Mesenchymal stem cell of Wharton's jelly (primary cell): ENCODE measurements around the genes GOLGA1 and HSPA5.

GRCh38 chr9:124940884-124941699 lies at the start of gene GOLGA1:
GOLGA1 (minus strand) TSS chr9:124941083.
- CAGE, long polyA plus RNA = no peak

GRCh38 chr9:125240145-125241439 lies at the start of gene HSPA5:
HSPA5 (minus strand) TSS chr9:125241343.
- CAGE, long polyA plus RNA = start-site peak on the minus strand at chr9:125240740-125241048, 1,043 and 1,558 reads in 2 replicates; start-site peak on the minus strand at chr9:125241234-125241355, 7,699 and 16,111 reads in 2 replicates

DNA sequence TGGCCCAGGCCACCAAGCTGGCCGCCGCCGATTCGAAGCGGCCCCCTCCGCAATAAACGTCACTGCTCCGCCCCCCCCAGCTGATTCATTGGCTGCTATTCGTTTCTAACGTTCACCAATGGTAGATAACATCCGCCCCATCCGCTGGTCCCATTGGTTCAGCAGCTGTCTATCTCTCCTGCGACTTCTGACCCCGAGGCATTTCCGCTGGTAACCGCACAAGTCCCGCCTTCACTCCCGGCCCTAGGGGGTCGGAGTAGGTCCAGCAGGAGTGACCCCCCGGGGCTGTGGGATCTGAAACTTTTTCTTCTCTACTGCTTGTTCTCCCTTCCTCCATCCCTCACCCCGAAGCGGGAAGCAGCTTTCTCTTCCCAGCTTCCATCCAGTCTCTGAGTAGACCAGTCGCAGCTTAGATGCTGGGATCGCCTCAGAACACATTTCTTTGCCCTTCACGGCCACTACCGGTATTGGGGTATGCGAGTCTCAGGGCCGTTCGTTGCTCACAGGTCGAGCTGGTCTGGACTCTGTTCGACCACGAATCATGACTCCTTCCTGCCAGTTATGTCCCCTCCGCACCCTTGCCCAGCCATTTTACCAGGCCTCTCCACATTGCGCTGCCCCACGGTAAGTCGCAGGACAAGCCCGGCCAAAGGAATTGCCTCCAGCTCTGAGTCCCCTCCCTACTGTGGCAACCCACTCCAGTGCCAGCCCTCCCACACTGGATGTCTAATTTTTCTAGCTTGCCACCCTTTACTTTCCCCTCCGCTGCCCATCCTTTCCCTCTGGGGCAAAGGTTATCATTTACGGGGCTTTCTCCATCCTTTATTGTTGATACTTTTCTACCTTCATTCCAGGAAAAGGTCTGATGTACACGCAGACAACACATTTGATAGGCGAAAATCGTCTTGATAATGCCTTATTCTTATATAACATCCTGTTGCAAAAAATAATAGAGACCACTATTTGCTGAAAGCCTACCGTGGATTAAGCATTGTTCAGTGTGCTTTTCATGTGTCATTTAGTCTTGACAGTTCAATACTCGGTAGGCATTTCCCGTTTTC lies 627 bp upstream of the HSPA5 start:
- CAGE, long polyA plus RNA = no peak

DNA sequence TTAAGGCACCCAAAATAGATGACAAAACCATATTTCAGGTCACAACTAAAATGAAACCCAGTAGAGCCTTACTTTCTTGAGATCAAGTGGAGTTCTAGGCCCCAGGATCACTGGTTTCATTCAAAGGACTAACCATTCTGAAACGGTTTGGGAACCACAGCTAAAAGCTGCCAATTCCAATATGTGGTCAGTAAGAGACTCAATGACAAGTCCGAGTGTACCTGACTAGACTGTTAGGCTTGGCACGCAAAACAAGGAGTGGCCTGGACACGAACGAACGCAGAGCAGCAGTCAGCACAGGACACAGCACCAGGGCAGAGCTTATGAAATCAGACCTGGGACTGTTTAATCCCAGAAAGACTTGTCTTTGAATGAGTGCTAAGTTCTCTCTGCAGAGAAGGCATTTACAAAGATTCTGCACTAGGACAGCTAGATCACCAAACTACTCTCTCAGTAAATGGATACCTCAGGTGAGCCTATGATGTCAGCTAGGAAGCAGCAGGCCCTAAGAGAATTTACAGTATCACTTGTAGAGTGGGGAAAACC lies 213.8 kb downstream of the GAPVD1 start:
- CAGE, long polyA plus RNA = no peak

GRCh38 chr9:125493340-125493923 lies 213.6 kb downstream of the MAPKAP1 start:
- CAGE, long polyA plus RNA = no peak

GRCh38 chr9:125745716-125746432 lies 1.3 kb upstream of the PBX3 start:
- CAGE, long polyA plus RNA = no peak

DNA sequence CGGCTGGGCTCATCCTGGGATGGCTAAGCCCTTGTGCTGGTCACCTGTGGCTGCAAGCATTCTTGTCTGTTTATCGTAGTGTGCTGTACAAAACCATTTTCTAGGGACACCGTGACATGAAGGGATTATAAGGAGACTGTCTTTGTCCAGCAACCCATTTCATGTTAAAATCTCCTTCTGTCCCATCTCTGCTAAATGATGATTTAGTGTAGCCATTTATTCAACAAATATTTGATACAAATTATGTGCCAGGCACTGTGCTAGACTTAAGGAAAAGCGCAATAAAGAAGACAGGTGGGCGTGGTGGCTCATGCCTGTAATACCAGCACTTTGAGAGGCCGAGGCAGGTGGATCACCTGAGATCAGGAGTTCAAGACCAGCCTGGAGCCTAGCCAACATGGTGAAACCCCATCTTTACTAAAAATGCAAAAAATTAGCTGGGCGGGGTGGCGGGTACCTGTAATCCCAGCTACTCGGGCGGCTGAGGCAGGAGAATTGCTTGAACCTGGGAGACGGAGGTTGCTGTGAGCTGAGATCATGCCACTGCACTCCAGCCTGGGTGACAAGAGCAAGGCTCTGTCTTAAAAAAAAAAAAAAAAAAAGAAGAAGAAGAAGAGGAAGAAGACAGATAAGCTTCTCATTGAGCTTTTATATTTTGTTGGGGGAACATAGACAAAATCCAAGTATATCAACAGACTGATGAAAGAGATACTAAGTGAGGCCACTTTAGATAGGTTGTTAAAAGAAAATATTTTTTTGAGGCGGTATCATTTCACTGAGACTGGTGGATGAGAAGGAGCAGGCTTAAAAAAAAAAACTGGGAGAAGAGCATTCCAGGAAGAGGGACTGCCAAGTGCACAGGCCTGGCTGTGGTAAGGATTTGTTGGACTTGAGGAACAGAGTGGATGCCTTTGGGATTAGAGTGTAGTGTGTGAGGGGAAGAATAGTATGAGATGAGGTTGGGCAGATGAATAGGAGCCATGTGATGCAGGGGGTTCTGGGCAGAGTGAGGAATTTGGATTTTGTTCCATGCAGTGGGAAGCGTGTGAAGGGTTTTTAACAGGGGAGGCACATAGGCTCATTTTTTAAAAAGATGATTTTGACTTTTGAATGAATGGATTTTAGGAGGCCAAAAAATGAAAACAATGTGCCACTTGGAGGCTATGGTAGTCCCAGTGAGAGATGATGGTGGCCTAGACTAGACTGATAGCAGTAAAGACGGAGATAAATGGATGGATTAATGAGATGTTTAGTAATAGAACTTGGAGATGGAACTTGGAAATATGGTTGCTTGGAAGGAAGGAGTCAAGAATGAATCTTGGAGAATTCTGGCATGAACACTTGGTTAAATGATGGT lies 57.7 kb downstream of the PBX3 start:
- CAGE, long polyA plus RNA = no peak

DNA sequence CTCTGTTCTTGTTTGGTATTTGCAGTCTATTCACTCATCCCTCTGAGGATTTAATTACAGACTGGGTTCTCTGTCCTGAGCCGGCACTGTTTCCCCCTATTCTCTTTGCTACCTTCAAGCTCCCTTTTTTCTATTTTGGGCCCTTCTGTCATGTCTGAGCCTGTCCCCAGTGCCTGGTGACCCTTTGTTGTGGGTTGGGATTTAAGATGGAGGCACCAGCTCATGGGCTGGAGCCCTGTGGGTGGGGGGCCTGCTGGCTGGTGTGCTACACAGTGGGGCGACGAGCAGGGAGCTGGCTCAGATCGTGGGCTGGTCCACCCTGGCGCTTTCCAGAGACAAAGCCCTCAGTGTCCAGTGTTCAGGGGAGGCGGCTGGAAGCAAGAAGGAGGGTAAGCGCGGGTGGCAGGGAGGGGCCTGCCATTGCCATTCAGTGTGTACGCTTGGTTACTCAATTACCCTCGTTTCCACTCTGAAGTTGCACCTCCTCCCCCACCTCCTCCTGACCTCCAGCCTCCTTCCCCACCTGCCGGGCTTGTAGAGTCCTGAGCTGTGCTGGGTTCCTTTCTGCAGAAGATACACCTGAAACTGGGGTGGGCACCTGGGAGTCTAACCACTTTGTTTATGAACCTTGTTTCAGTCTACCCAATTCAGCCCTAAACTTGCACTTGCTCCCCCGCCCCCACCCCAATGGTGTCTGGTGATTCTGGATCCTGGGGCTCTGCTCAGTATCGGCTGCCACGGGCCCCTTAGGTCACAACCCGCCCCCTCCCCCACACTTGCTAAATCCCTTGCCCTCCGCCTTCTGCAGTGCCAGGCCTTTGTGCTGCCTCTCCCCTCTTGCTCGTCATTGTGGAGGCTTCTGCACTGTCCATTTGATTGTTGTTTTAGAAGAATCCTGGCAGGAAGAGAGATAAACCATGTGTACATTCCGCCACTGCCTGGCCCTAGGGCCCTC lies 49.9 kb downstream of the MVB12B start:
- CAGE, long polyA plus RNA = no peak

GRCh38 chr9:126392861-126393450 lies 66.3 kb downstream of the MVB12B start:
- CAGE, long polyA plus RNA = no peak

DNA sequence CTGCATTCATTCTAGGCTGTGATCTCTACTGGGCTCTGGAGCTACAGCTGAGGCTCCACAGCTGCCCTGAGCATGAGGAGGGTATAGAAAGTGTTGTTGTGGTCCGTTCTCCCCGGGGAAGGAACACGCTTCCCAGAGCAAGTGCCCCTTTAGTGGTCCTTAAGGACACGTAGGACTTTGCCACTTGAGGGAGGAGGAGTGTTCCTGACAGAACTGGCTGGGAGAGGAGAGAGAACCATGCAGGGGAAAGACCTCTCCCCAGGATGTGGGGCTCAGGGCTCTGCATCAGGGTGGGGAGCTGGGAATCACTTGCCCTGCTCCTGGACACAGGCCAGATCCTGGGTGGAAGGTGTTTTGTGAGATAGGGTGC lies 117.3 kb upstream of the LMX1B start:
- CAGE, long polyA plus RNA = no peak

GRCh38 chr9:126619002-126619605 lies 5.4 kb downstream of the LMX1B start:
- CAGE, long polyA plus RNA = no peak

DNA sequence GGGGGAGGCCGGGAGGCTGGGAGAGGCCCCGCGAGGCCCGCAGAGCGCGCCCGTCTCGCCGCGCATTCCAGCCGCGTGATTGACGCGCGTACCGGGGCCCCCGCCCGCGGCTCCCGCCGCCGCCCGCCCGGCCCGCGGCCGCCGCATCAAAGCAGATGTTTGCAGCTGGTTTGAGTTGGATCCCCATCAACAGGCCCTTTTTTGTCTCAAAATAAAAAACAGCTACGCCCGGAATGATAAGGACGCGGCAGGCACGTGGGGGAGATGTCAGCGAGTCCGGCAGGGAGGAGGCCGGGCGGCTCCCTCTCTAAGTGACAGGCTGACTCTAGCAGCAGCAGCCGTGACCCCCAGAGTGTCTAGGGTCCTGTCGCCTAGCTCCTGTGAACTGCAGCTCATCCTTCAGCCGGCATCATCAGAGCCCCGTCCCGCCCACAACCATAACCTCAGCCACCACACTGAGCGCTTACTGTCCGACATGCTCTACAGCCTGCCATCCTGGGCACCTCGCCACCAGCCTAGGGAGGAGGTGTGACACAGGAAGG lies 69.5 kb downstream of the LMX1B start:
- CAGE, long polyA plus RNA = no peak

DNA sequence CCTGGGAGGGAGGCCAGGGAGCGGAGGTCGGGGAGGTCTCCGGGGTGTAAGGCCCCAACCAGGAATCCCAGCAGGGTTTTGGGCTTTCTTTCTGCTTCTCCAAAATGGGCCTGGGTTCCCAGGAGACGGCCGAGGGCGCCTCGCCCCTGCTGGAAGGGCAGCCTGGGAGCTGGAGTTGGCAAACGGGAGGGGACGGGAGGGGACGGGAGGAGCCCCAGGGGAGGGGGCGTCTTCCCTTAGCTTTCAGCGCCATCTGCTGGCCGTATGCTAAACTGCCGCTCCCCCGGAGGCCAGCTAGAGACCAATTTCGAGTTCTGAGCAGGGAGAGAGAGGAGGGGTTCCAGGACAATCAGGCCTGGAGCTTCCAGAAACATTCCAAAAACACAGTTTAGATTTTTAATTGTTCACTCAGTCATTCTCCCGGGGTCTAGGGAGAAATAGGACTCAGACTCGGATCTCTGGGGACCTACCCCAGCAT lies 23.1 kb upstream of the ZBTB43 start:
- CAGE, long polyA plus RNA = no peak

DNA sequence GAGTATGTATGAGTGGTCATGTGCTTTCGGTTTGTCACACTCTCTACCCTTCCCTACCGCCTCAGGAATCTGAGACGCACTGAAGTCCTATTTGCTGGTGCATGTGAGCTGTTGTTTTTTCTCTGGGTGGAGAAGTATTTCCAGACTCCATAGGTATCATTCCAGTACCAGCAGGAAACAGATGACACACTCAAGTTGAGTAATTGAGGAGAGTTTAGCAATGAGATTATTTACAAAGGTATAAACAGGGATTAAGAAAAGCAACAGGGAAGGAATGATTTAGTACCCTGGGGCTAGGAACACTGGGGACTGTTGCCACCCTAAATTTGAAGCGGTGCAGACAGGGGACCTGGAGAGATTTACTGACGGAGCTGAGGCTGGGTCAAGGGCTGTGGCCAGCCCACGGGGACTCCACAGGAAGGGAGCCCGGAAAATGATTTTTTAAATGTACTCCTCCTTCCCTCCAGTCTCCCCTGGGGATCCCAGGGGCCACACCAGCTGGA lies 13.3 kb upstream of the ZBTB43 start:
- CAGE, long polyA plus RNA = no peak

- CAGE, long polyA plus RNA = no peak
These were observed 20.5 kb downstream of the ZBTB43 start for GRCh38 chr9:126825149-126825931.

DNA sequence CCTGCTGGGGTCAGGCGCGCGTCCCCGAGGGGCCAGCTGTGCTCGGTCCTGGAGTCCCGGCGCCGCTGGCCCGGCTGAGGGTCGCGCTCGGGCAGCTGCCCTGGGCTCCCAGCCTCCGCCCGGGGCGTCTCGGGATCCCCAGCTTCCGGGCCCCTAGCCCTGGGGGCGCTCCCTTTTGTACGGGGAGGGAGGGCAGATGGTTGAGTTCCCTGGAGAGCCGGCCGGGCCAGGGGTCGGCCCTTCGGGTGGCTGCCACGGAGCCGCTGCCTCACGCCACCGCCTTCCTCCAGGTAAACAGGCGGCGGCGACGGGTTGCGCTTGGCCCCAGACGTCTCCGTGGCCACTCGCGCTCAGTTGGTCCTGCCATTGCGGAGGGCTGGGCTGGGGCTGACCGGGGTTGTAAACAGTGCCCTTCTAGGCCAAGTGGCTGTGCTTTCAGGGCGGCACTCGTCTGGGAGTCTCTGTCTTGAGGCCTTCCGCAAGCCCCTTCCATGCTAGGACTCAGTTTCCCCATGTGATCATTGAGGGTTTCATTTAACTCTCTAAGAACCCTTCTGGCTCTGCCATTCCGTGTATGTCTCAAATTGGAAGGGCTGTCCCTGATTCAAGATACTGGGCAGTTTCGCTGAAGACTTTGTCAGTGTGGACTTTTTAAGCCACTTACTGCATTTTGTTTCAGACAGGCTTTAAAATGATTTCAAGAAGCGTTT lies 663 bp downstream of the ZBTB34 start:
- CAGE, long polyA plus RNA = no peak

DNA sequence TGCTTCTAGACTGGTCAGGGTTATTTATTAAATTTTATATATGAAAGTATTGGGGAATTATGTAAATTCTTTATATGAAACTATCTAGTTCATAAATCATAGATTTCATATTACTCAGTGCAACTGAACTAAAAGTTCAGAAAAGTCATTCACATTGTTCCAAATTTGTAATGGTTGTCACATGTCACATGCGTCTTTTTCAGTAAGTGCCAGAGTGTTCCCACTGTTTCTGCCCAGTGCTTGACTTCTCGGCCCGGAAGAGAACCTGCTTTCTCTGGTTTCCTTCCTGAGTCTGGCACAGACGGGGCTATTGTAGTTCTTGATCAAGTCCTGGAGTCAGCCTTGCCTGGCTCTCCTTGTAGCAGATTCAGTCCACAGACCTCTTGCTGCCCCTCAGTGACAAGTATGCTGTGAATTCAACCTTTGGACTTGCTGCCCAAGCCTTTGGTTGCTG lies 24.5 kb downstream of the ZBTB34 start:
- CAGE, long polyA plus RNA = no peak

- CAGE, long polyA plus RNA = no peak
These were observed 18.3 kb downstream of the RALGPS1 start for GRCh38 chr9:126932748-126933338.

- CAGE, long polyA plus RNA = no peak
These were observed 43.0 kb downstream of the RALGPS1 start for GRCh38 chr9:126957646-126957974.

DNA sequence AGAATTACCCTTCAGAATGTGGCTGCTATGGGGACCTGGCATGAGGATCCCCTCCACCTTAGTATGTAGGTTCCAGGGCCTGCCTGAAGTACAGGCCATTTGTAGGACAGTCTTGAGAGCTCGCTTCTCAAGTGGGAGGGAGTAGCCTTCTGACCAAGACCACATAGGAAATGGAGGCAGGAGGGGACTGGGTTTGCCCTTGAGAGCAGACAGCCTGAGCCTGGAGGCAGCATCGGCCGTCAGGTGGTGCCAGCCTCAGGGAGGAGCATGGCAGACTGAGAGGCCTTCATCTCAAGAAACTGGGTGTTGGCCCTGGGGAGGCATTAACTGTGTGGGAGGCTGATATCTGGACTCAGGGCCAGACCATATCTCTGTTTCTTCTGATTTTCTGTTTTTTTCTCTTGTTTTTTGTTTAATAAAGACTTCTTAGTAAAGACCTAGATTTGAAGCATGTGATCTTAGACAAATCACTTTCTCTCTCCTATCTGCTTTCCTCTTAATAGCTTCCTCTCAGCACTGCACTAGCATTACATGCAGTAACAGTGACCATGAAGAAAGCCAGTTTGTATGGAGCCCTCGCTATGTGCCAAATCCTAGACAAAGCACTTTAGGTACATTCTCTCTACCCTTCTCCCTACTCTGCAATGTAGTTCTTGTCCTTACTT lies 31.8 kb downstream of the ANGPTL2 start:
- CAGE, long polyA plus RNA = no peak